Right atrium auricular region (tissue), 2 donors: Measurements from ENCODE around the gene CYBA.

DNA sequence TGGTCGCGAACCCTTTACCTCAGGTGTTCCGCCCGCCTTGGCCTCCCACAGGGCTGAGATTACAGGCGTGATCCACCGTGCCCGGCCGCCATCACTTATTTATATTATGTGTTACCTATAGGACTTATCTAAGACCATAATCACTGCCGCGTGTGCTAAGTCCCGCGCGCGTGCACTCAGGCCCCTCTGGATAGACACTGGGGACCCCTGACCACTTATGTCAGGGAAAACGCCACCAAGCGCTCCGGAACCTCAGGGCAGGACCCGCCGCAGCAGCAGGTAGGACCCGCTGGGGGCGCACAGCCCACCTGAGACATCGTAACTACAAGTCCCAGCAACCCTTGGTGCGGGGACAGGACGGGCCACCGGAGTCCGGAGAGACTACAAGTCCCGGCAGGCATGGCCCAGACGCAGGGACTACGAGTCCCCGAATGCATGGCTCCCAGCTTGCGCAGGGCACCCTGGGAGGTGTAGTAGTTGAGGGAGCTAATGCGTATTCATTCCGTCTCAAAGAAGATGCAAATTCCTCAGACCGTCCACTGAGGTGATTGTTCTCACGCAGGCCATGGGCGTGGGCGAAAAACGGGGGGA lies 490 bp upstream of the BANP start:
- PRO-cap: bidirectional peak, plus-strand start at position 413 of the sequence, minus-strand start at position 291 of the sequence
- RAMPAGE, long total RNA, 2 experiments: no peak in any of the 2 experiments

GRCh38 chr16:87966453-87966897 lies 15.2 kb downstream of the BANP start:
- PRO-cap: no peak
- RAMPAGE, long total RNA, 2 experiments: no peak in any of the 2 experiments

DNA sequence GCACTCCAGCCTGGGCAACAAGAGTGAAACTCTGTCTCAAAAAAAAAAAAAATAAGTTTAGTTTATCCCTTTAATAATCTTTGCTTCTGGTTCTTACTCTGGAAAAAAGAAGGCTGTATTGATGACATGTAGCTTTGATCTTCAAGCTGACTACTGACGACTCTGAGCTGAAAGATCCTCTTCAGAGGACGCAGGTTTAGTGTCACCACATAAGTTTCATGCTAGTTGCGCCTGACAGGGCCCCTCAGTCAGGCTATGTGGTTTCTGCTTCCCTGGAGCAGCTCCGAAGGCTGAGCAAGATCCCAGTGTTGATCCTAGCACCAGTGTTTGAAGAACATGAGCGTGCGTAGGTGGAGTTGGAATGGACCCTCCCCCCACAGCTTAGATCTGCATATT lies 17.2 kb downstream of the BANP start:
- PRO-cap: no peak
- RAMPAGE, long total RNA, 2 experiments: no peak in any of the 2 experiments

GRCh38 chr16:87986480-87986794 lies 35.2 kb downstream of the BANP start:
- PRO-cap: no peak
- RAMPAGE, long total RNA, 2 experiments: no peak in any of the 2 experiments

DNA sequence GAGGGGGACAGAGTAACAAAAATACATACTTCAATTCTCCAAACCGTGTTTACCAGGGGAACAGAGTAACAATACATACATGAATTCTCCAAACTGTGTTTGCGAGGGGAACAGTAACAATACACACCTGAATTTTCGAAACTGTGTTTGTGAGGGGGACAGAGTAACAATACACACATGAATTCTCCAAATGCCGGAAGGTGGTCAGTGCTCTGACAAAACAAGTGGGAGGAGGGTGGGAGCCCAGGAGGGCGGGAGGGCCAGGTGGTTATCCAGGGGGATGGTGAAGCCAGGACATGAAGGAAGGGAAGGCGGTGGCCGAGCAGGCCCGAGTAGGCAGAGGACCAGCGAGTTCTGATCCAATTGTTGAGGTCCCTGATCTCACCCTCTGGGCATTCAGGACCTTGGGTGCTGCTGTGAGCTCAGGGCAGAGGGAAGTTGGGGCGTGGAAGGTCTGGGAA lies 75.5 kb downstream of the BANP start:
- PRO-cap: no peak
- RAMPAGE, long total RNA, 2 experiments: no peak in any of the 2 experiments

- PRO-cap: no peak
- RAMPAGE, long total RNA, 2 experiments: no peak in any of the 2 experiments
Observed at GRCh38 chr16:88405553-88406174, 22.9 kb downstream of the ZNF469 start.

DNA sequence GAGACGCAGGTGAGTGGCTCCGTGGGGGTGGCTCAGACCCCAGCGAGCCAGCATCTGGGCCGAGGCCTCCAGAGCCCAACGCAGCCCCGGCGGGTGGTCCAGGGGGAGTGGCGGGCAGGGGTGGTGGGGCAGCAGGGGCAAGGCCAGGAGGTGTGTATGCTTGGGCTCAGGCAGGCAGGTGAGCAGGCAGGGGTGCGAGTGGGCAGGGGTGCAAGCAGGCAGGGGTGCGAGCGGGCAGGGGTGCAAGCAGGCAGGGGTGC lies 28.4 kb downstream of the ZNF469 start:
- PRO-cap: unidirectional peak, plus-strand start at position 196 of the sequence
- RAMPAGE, long total RNA, 2 experiments: no peak in any of the 2 experiments

- PRO-cap: no peak
- RAMPAGE, long total RNA, 2 experiments: no peak in any of the 2 experiments
Observed at GRCh38 chr16:88461252-88461959, 8.3 kb downstream of the ZFPM1 start.

DNA sequence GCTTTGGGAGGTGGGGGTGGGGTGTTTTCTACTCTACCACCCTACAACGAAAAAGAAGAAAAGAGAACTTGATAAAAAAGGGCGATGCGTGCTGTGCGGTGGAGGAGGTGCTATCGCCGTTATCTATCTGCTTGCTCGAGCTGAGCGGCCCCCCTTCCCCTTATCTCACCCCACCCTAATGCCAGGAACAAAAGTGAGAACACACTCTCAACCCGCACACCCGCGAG lies 14.6 kb downstream of the ZFPM1 start:
- PRO-cap: no peak
- RAMPAGE, long total RNA, 2 experiments: no peak in any of the 2 experiments

GRCh38 chr16:88469438-88470111 lies 16.5 kb downstream of the ZFPM1 start:
- PRO-cap: no peak
- RAMPAGE, long total RNA, 2 experiments: no peak in any of the 2 experiments

DNA sequence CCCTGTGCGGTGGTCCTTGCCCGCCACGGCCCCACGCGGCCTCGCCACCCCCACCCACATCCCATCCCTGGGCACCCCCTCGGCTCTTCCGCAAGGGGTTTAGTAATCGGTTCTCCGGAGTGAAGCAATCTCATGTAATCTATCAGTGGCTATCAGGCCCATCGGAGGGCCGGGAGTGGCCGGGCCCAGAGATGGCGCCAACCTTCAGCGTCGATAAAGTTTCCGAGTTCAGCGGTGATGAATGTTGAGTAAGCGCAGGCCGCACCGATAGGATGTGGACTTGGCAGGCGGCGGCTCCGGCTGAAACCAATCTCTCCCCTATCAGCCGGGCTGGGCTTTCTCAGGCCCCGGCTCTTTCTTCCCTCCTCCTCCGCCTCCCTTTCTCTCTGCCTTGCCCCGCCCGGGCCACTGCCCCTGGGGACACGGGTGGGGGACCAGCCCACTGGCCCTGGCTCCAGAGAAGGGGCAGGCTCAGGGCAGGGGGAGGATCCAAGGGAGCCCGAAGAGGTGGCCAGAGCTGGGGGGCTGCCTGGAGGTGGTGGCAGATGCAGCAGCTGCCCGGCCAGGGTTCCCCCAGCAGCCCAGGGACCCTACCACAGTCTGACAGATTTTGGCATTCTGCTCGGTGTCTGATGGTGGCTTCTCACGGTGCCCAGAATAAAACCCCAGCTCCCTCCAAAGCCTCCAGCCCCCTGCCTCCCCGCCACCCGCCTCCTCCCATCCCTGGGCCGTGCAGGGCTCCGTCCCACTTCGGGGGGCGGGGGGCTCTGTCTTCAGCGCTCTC lies 20.9 kb downstream of the ZFPM1 start:
- PRO-cap: unidirectional peak, minus-strand start at position 215 of the sequence; unidirectional peak, minus-strand start at position 311 of the sequence; unidirectional peak, minus-strand start at position 388 of the sequence
- RAMPAGE, long total RNA, 2 experiments: no peak in any of the 2 experiments

DNA sequence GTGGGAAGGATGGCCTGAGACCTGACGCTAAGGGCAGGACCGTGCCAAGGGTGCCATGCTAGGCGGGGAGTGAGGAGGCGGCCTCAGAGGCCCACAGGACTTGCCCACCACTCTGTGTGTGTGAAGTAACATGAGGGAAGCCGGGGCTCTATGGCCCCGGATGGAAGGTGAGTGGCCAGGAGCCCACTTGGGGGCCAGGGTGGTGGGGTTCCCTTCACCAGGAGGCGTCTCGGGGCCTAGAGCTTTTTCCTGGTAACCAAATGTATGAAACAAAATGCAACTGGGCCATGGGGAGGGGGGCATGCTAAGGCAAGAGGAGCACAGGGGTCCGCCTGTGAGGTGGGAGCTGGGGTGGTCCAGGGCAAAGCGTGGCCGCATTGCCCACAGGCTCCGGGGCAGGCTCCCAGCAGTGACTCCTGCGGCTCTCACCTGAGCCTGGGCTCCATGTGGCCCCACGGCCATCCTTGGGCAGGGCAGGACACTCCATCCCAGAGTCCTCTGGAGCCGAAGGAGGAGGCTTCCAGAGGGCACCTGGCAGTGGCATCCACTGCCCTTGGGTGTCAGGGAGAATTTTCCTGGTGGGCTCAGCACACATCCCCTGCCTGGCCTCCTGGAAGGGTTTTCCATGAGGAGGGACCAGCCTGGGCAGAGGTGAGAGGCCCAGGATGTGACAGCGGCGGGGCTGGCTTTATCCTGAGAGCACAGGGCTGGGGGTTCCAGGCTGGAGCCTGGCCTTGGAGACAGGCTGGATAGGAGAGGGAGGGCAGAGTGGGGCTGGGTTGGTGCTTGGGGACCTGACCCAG lies 42.7 kb downstream of the ZFPM1 start:
- PRO-cap: no peak
- RAMPAGE, long total RNA, 2 experiments: no peak in any of the 2 experiments

DNA sequence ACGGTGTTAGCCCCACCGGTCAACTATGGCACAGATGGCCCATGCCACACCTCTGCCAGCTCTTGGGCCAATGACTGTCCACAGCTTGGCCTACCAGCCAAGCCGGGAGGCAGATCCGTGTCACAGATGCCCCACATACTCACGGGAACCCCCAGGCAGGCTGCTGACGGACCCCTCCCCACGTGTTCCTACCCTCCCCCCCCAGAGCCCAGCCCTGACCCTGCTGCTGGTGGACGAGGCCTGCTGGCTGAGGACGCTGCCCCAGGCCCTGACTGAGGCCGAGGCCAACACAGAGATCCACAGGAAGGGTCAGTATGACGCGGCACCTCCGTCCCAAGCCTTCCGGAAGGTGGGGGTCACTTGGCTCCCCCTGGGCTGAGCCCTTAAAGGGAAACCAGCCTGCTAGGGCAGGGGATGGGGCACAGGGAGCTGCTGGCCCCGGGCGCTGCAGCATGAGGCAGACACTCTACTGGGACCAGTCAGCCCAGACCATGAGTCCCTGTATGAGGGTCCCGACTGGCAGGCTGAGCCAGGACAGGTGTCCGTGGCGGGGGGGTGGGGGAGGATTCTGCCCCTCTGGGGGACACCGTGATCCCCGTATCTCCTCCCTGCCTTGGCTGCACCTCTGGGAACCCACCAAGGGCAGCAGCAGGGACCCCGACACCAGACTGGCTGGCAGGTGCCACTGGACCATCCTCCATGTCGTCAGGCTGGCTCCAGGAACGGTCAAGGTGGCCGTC lies 43.4 kb upstream of the ZC3H18 start:
- PRO-cap: no peak
- RAMPAGE, long total RNA, 2 experiments: no peak in any of the 2 experiments

DNA sequence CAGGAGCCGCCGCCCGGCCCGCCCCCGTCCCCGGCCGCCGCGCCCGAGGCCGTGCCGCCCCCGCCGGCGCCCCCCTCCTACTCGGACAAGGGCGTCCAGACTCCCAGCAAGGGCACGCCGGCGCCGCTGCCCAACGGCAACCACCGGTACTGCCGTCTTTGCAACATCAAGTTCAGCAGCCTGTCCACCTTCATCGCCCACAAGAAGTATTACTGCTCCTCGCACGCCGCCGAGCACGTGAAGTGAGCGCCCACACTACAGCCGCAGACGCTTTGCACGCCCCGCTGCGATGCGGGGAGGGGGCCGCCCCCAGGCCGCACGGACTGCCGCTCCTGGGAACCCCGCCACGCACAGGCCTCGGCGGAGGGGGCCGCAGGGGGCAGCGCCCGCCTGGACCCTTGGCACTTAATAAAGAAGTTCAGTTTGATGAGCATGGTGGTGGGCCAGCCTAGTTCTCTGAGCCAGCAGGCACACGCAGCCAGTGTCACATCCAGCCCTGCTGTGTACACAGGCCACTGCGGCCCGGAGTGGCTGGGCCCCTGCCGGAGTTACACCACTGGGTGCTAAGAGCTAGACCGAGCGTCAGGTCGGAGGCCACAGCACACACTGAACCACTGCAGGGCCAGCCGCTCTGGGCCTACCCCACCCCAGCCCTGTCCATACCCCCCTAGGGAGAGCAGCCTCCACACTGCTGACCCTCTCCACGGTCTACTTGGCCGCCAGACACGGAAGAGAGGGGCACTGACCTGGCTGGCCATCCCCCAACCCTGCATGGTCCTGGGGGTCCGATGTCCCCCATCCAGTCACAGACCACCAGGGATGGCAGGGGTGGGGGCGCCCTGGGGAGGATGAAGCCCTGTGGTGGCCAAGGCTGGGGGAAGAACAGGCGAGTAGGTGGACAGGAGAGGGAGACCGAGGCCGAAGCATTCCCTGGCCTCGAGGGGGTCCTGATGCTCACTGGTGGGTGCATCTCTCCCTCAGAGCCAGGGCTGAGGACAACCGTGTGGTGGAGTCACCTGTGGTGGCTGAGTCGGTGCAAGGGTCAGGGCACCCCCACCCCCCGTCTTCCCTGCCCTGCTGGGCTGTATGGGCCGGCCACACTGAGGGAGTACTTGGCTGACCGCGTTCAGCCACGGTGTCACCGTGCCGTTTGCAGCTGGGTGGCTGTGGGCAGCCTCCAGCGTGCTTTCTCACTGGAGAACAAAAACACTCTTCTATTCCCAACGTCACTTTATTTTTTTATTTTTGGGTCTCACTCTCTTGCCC lies 35.0 kb upstream of the ZC3H18 start:
- PRO-cap: bidirectional peak, plus-strand start at position 415 of the sequence, minus-strand start at position 83 of the sequence
- RAMPAGE, long total RNA, 2 experiments: no peak in any of the 2 experiments

GRCh38 chr16:88650771-88651942 lies at the start of gene CYBA:
Gene CYBA, minus strand, starts transcription at chr16:88651053.
- PRO-cap: bidirectional peak, plus-strand start at chr16:88651189, minus-strand start at chr16:88651053; bidirectional peak, plus-strand start at chr16:88651651, minus-strand start at chr16:88651602
- RAMPAGE, long total RNA, 2 experiments: start-site peak on the minus strand in 2 of 2 experiments, at chr16:88651030-88651074 at its widest, 252 to 633 reads per replicate

DNA sequence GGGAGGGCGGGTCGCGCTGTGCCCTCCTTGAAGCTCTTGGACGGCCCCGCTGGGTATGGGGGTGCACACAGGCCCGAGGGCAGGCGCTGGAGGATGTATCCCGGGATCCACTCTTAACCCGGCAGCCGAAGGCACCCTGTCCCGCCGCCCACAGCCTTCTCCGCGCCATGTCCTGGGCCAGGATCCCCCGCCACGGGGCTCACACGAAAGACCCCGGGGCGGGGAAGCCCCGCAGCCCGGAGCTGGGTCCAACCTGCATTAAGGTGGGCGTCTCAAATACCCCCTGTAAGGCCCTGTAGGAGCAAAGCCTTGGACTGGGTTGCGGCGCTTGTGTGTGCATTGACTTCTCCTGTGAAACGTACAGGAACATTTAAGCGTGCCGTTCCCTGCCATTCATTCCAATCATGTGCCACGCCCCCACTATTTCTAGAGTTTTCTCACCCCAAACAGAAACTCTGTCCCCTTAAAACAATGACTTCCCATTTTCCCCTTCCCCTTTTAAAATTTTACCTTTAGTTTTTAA lies 934 bp upstream of the MVD start:
- PRO-cap: no peak
- RAMPAGE, long total RNA, 2 experiments: no peak in any of the 2 experiments

- PRO-cap: no peak
- RAMPAGE, long total RNA, 2 experiments: no peak in any of the 2 experiments
Observed at GRCh38 chr16:88687775-88688731, 1.7 kb upstream of the SNAI3 start.

GRCh38 chr16:88718816-88719459 lies 12.6 kb downstream of the CTU2 start:
- PRO-cap: no peak
- RAMPAGE, long total RNA, 2 experiments: no peak in any of the 2 experiments

GRCh38 chr16:88857638-88858226 lies 805 bp downstream of the TRAPPC2L start:
- PRO-cap: no peak
- RAMPAGE, long total RNA, 2 experiments: no peak in any of the 2 experiments

GRCh38 chr16:88864692-88865208 lies 1.7 kb downstream of the PABPN1L start:
- PRO-cap: no peak
- RAMPAGE, long total RNA, 2 experiments: no peak in any of the 2 experiments